AG08470 (cell line): Measurements from ENCODE around the genes SPRYD3, ENSG00000283536, AAAS and SP7.

DNA sequence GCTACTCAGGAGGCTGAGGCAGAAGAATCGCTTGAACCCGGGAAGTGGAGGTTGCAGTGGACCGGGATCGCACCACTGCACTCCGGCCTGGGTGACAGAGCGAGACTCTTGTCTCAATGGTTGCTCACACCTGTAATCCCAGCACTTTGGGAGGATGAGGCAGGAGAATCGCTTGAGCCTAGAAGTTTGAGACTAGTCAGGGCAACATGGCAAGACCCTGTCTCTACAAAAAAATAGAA lies 6.5 kb upstream of the TNS2 start:
- RRBS = no CpG with 5 or more reads among the region's 7 CpGs

- RRBS = no CpG with 5 or more reads among the region's 6 CpGs
Measured at GRCh38 chr12:53050785-53051471, 1.1 kb downstream of the TNS2 start.

- RRBS = 90% methylated on average over 2 of the region's 13 CpGs
Measured at GRCh38 chr12:53074441-53075222, 4.6 kb downstream of the SPRYD3 start.

DNA sequence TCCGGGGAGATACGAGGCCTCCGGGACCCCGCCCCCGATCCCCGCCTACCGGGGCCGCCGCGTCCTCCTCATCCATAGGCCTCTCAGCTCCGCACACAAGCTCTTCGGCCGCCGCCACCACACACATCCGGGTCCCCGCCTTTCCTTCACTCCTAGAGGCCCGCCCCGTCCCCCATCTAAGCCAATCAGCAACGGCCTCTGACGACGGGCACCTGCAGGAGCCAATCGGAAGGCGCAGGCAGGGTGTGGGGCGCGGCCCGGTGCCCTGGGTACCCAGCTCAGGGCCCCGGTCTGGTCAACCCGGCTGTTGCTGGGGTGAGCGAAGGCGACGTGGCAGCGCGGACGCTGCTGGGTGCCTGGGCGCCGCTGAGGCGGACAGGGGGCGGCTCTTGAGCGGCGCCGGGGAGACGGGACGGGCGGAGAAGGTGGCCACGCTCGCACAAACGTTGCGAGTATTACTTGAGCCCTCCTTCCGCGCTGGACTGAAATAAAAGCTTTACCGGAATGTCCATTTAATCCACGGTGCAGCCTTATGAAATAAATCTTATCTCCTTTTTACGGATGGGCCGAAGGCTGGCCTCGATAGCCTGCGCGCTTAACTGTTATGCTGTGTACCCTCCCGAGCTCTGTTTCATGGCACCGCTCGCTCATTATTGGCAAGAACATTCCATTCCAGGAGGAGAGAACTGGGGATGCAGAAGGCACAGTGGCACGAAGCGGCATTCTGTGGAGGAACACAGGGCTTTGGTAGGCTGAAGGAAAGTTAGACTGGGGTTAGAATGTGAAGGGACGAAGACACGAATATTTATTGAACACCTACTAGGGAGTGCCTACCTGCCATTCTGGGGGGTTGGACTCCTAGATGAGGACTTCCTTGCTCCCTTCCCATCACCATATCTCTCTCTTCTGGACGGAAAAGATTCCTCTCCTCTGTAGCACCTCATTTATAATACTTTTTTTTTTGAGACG lies at the start of gene SPRYD3:
Gene SPRYD3 (minus strand): TSS at position 129 of the 969 bp plus-strand sequence.
- RRBS = under 1% methylated on average over 24 of the region's 66 CpGs

GRCh38 chr12:53093900-53094441 lies 3.5 kb upstream of the IGFBP6 start:
- RRBS = no CpG with 5 or more reads among the region's 6 CpGs

DNA sequence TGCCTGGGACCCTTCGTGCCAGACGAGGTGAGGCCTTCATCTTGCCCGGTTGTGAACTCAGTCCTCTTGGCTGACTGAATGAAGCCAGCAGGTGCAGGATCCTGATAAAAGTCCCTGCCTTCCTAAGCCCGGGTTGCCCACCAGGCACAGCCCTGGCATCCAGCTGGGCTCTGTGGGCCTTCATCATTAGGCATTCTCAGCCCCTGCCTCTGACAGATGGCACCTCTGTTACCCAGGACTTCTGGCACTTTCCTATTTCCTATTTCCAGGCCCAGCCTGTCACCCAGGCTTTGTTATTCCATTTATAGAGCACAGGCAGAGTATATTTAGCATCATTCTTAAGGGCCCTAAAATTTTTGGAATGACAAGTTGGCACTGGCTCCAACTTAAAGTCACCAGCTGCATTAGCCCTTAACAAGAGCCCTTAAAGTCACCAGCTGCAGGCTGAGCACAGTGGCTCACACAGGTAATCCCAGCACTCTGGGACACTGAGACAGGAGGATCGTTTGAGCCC lies 12.9 kb downstream of the SOAT2 start:
- RRBS = 85% methylated on average over 2 of the region's 5 CpGs

DNA sequence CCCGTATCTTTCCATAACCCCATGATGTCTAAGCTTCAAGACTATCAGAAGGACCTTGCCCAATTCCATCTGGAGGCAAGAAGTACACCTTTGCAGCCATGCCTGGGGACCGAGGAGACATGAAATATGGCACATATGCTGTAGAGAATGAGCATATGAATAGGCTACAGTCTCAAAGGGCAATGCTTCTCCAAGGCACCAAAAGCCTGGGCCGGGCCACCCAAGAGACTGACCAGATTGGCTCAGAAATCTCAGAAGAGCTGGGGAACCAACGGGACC lies 28.2 kb downstream of the SOAT2 start:
- RRBS = no CpG with 5 or more reads among the region's 4 CpGs

- RRBS = no CpG with 5 or more reads among the region's 2 CpGs
Measured at GRCh38 chr12:53222312-53222610, 9.7 kb downstream of the RARG start.

GRCh38 chr12:53224312-53225233 lies 7.4 kb downstream of the RARG start:
- RRBS = no CpG with 5 or more reads among the region's 8 CpGs

DNA sequence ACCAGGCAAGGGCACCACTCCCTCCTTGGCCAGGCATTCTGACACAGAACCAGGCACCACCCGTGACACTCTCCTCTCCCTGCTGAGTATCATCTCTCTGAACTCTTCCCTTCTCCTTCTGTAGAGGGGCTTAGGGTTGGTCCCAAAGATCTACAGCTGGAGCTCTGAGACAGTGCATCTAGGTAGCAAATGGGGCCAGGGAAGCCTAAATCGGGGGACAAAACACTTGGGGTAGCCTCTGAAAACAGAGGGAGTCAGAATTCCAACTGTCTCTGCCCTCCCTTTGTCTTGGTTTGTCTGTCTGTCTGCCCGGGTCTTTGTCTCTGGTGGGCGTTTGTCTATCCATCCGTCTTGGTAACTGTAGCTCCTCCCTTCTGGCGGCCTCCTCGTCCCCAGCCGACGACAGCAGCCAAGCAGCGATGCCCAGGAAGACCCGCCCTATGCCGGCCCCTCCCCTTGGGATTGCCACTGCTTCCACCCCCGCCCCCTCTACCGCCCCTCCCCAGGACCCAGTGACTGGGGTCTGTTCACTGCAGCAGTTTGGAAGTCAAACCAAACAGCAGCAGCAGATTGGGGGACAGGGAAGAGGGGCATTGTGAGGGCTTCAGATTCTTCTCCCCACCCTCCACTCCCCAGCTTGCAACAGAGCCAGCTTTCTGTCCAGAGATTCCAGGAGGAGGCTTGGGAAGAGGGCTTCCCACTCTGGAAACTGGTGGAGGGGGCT lies 2.2 kb upstream of the RARG start:
- RRBS = no CpG with 5 or more reads among the region's 14 CpGs

GRCh38 chr12:53241761-53242037 lies at the start of gene ENSG00000283536:
ENSG00000283536 (plus strand) TSS chr12:53241900.
- RRBS = no CpG with 5 or more reads among the region's 3 CpGs

GRCh38 chr12:53320367-53320786 lies 1.0 kb downstream of the AAAS start:
- RRBS = no CpG with 5 or more reads among the region's 5 CpGs

- RRBS = 1% methylated on average over 13 of the region's 50 CpGs
Measured at GRCh38 chr12:53320787-53321837, at the start of gene AAAS. AAAS (minus strand) TSS chr12:53321610.

- RRBS = no CpG with 5 or more reads among the region's 8 CpGs
Measured at GRCh38 chr12:53336301-53336581, at the start of gene SP7. SP7 (minus strand) TSS chr12:53336354.

DNA sequence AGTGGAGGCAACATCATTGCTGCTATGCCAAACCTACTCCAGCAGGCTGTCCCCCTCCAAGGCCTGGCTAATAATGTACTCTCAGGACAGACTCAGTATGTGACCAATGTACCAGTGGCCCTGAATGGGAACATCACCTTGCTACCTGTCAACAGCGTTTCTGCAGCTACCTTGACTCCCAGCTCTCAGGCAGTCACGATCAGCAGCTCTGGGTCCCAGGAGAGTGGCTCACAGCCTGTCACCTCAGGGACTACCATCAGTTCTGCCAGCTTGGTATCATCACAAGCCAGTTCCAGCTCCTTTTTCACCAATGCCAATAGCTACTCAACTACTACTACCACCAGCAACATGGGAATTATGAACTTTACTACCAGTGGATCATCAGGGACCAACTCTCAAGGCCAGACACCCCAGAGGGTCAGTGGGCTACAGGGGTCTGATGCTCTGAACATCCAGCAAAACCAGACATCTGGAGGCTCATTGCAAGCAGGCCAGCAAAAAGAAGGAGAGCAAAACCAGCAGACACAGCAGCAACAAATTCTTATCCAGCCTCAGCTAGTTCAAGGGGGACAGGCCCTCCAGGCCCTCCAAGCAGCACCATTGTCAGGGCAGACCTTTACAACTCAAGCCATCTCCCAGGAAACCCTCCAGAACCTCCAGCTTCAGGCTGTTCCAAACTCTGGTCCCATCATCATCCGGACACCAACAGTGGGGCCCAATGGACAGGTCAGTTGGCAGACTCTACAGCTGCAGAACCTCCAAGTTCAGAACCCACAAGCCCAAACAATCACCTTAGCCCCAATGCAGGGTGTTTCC lies 2.8 kb downstream of the SP1 start:
- RRBS = no CpG with 5 or more reads among the region's 3 CpGs

- RRBS = no CpG with 5 or more reads among the region's 13 CpGs
Measured at GRCh38 chr12:53456367-53457528, 4.8 kb downstream of the PCBP2 start.

- RRBS = no CpG with 5 or more reads among the region's 12 CpGs
Measured at GRCh38 chr12:53499900-53500578, 781 bp upstream of the MAP3K12 start.

DNA sequence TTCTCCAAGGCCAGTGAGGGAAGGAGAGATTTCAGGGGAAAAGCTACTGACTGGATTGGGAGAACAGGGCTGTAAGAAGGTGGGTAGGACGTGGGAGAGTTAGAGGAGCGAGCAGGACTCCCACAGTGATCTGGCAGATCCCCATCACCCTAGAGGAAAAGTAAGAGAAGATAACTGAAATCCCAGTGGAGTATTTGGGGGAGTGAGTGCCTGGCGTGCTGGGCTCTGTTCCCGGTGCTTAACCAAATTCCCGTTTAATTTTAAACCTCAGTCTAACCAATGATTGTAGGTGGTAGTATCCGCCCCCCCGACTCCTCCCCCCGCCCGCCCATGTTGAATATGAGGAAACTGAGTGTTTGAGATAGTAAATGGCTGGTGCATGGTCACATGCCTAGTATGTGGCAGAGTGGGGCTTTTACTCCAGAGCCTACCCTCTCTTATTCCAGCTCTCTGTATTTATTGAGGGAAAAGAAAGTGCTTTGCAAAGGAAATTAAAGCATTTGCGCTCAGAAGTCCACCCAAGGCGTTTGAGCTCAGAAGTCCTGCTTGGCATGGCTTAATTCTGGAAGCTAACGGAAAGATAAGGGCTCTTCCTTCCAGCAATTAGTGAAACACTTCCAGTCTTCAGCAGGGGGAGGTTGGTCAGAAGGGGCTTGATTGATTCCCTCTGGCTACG lies 1.3 kb downstream of the TARBP2 start:
- RRBS = no CpG with 5 or more reads among the region's 13 CpGs

GRCh38 chr12:53538379-53538959 lies 31.2 kb upstream of the NPFF start:
- RRBS = no CpG with 5 or more reads among the region's 1 CpG

GRCh38 chr12:53678570-53679134 lies 2.8 kb upstream of the ATP5MC2 start:
- RRBS = no CpG with 5 or more reads among the region's 5 CpGs